Measurements from ENCODE around the genes ISCA1 and CDK20.

DNA sequence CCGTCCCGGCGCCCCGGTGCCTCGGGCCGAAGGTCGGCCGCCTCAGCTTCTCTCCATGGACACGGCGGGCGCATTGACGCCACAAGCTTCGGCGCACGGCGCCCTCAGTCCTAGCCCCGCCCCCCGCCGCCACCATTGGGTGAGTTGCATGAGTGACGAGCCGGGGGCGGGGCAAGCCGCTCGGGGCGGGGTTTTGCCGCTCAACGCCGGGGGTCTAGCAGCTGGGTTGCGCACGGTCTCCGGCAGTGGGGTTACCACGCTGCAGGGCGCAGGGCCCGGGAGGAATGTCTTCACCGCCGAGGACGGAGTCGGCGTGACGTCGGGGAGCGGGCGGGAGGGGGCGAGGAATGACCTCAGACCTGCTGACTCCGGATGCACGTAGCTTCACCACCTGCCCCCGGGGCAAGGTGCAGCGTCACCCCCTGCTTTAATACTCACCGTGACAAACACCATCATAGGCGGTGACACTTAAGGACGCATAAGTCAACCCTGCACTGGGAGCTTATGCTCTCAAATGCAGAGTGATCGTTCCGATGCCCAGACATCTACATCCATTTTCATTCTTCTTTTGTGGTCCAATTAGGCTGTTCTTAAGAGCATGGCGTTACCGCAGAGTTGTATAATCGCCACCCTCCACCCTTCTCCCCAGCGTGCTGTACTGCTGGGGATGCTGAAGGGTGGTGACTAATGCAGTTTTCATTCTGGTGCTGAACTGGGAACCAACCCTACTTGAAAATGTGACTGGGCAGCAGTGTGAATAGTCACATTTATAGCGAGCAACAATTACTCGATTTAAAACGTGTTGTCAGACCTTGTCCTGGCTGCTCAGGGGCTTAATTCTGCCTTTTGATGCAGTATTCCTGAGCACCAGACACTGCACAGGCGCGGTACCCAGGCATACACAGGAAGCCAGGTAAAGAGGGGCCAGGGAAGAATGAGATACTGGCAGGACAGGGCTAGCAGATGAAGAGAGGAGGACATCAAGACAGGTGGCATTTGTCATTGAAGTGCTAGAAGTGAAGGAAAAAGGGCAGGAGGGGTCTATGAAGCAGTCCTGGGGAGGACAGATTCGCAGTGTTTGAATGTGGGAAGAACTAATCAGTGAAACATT, at the start of gene ISCA1:
Gene ISCA1, minus strand, starts transcription at position 75 of the 1,111 bp plus-strand sequence.
- RRBS = 1% methylated on average over 17 of the region's 63 CpGs

- RRBS = no CpG with 5 or more reads among the region's 6 CpGs
These were observed 52.9 kb upstream of the TUT7 start for GRCh38 chr9:86407019-86407638.

DNA sequence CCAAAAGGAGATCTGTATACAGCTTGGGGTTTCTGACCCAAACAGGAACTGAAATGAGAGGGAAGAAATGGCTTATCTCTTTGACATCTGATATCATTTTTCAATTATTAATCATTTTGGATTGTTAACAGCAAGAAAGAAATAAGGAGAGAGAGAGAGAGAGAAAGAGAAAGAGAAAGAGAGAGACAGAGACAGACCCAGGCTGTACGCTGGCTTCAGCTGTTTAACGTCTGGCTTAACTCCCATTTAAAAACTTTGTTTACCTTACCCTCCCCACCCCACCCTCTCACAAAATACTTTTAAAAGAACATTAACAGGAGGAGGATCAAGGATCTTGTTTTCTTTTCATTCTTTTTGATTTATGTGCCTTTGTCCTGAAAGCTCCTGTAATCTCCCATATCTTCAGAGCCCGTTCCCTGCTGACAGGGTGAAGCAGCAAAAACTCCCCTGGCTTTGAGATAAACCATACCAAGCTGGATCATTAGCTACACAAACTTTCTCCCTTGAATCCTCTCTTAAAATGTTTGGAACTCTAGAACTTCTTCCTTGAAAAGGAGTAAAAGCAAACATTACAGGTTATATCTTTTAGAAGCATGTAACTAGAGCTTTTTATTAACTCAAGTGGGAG, 231.5 kb upstream of the TUT7 start:
- RRBS = no CpG with 5 or more reads among the region's 3 CpGs

DNA sequence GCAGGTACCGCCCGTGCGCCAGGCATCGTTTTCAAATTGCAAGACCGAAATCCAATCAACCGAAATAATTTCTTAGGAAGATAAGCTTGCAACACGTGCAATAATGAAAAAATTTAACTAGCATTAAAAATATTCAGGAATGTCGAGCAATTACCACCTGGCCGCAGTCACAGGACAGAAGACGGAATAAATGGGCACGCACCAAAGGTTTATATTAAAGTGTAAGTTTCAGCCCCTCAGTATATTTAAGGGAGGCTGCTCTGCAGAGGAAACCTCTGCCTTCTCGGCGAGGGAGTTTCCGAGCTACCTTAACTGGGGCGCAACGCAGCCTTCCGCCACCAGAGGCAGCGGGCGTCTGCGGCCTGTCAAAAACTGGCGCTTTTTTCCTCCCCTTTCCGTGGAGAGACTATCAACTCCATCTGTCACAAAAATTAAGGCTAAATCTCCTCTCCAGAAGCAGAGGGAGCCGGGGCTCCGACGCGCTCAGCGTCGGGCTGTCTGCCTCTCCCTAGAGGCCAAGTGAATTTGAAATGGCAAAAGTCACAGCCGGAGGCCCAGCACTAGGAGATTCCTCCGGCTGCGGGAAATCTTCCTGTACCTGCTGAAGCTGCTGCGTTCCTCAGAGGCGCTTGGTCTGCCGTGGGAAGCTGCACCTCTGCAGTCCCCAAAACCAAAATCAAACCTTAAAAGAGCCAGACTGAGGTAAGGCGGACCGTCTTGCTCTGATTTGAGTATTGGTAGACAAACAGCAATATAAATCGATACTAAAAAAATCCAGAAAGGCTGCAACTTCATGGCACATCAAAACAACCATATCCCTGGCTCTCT, 1.2 kb upstream of the GAS1 start:
- RRBS = 7% methylated on average over 7 of the region's 37 CpGs

DNA sequence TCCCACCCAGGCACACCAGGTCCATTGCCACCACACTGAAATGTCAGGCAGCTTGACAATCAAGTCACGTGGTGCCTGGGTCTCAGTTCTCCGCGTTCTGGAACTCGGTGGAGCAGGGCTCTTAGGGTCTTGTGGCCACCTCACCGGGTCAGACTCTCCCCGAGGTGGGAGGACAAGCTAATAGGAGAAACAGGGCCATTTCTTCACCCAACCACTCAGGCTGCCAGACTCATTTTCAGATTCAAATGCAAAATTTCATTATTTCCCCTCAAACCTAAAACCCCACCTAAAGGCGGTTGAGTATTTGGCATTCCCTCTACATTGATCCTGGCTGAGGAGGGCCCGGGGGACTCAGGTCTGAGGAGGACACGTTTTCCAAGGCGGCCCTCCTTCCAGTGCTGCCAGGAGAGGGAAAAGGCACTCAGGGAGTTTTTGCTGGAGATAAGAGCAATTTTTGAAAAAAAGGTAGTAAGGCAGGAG, 200.6 kb upstream of the GAS1 start:
- RRBS = no CpG with 5 or more reads among the region's 10 CpGs

DNA sequence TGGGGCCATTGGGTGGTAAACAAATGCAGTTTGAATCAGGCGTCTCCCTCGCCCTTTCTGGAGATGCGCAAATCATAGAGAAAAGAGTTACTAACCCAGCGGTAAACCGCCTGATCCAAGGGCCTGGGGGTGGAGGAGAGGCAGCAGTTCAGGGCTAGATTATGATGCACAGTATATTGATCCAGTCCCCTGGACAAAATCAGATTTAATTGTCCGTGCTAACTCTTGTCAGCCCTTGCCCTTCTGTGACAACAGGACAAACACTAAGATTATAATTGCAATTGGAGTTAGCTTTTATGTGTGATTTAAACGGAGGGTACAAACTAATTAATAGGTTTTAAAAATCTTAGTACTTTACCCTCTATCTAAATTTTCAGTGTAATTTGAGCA, 1.5 kb downstream of the DAPK1 start:
- RRBS = no CpG with 5 or more reads among the region's 7 CpGs

DNA sequence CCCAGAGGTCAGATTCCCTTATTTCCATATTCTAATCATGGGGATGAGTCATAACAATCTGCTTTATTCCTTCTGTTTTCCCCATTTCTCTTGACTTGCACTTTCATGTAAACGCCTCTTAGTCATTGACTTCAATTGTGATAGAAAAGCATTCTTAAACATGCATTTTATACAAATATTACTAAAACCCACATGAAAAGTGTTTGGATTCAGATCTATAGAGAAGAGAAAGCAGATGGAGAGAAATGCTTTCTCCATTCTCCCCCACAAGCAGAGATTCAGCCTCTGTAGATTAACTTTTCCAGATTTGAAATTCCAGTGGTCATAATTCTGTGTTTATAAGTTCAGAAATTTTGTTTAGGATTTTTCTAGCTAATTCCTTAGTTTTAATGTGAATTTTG, 81.1 kb upstream of the CTSL start:
- RRBS = no CpG with 5 or more reads among the region's 1 CpG

DNA sequence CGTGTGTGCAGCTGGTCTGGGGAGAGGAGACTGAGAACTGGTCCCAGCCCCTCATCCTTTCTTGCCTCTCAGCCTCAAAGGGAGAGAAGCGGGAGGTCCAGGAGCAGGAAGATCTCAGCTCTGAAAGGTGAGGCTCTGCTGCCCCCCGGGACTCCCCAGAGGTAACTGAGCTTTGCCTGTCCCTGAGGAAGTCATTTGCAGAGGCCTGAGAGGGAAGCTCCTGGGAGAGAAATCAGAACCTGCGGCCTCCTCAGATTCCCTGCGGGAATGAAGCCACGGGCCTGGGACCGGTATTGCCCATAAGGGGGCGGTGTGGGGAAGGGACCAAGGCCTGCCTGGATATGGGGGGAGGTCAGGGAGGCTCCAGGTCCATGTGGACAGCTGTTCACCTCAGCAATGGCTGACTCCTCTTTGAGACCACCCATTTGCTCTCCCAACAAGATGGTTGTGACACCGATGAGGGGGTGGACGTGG, 1.3 kb downstream of the SPATA31E1 start:
- RRBS = no CpG with 5 or more reads among the region's 10 CpGs

GRCh38 chr9:87974159-87975034, at the start of gene CDK20:
Gene CDK20 (minus strand): TSS chr9:87974533.
- RRBS = 8% methylated on average over 12 of the region's 60 CpGs

- RRBS = no CpG with 5 or more reads among the region's 18 CpGs
These were observed 25.1 kb downstream of the SPATA31C2 start for GRCh38 chr9:88113184-88113572.

- RRBS = no CpG with 5 or more reads among the region's 2 CpGs
These were observed 3.6 kb downstream of the SPIN1 start for GRCh38 chr9:88391898-88392213.

- RRBS = no CpG with 5 or more reads among the region's 6 CpGs
These were observed 70.5 kb downstream of the NXNL2 start for GRCh38 chr9:88605383-88606000.

GRCh38 chr9:88805219-88805638, 186.0 kb upstream of the S1PR3 start:
- RRBS = no CpG with 5 or more reads among the region's 4 CpGs

GRCh38 chr9:88814263-88814953, 176.9 kb upstream of the S1PR3 start:
- RRBS = no CpG with 5 or more reads among the region's 6 CpGs

DNA sequence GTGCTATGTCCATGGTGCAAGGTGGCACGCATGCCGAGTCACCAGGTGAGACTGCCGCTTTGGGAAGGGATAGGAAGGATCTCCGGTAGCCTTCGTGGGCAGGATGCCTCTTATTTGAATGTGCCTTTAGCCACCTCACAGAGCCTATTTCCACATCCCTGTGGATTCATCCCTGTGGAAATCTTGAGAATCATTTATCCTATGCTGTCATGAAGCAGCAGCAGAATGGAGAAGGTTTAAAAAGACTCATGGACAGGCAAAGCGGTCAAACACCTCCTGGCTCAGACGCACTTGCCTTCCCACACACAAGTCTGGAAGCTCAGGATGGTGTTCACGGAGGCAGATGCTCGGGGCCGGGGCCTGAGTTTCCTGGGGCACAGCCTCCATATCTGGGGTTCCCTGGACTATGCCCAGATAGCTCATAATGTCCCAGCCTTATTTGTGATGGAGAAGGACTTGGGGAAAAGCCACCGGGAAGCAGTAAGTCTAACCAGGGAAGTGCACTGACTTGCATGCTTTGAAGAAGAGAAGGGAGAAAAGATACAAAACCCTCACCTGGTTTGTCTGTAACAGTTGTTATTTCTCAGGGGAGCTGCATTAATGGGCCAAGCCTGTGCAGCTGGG, 3.1 kb downstream of the S1PR3 start:
- RRBS = 60% methylated on average over 1 of the region's 11 CpGs

DNA sequence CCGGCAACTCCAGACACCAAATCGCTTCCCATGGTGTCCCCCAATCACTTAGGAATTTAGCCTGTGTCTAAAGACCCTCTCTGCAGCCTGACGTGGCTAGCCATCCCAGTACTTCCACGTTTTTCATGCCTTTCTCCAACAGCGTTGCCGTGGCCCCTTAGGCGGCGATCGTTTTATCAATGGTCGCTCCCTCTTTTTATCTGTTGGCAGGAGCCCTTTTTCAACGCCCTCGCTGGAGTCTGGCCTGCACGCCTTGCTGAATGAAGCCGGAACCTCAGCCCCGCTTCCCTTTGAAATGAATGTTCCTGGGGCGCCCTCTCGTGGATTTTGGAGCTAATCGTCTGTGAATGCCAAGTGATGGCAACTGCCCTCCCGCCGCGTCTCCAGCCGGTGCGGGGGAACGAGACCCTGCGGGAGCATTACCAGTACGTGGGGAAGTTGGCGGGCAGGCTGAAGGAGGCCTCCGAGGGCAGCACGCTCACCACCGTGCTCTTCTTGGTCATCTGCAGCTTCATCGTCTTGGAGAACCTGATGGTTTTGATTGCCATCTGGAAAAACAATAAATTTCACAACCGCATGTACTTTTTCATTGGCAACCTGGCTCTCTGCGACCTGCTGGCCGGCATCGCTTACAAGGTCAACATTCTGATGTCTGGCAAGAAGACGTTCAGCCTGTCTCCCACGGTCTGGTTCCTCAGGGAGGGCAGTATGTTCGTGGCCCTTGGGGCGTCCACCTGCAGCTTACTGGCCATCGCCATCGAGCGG, 9.8 kb downstream of the S1PR3 start:
- RRBS = no CpG with 5 or more reads among the region's 42 CpGs

GRCh38 chr9:89021186-89021725, 30.0 kb downstream of the S1PR3 start:
- RRBS = no CpG with 5 or more reads among the region's 4 CpGs

GRCh38 chr9:89038043-89038497, 46.8 kb downstream of the S1PR3 start:
- RRBS = 53% methylated on average over 2 of the region's 6 CpGs

DNA sequence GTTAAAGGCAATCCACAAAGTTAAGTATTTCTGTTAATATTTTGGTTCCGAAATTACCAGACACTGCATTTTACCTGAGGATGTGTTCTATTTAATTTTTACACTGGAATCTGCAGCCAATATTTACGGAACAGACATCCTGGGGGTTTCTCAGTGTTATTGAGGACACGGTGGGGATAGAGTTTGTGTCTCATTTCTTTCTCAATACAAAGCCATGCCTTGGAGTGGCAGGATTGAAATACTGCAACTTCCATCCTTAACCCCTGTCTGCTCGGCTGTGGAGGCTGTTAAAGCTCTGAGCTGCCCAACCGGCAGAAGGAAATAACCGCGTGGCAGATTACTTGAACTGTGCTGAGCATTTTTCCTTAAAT, 1.8 kb downstream of the SHC3 start:
- RRBS = no CpG with 5 or more reads among the region's 7 CpGs